GM19240 (cell line): ENCODE measurements around a stretch of chr14.

DNA sequence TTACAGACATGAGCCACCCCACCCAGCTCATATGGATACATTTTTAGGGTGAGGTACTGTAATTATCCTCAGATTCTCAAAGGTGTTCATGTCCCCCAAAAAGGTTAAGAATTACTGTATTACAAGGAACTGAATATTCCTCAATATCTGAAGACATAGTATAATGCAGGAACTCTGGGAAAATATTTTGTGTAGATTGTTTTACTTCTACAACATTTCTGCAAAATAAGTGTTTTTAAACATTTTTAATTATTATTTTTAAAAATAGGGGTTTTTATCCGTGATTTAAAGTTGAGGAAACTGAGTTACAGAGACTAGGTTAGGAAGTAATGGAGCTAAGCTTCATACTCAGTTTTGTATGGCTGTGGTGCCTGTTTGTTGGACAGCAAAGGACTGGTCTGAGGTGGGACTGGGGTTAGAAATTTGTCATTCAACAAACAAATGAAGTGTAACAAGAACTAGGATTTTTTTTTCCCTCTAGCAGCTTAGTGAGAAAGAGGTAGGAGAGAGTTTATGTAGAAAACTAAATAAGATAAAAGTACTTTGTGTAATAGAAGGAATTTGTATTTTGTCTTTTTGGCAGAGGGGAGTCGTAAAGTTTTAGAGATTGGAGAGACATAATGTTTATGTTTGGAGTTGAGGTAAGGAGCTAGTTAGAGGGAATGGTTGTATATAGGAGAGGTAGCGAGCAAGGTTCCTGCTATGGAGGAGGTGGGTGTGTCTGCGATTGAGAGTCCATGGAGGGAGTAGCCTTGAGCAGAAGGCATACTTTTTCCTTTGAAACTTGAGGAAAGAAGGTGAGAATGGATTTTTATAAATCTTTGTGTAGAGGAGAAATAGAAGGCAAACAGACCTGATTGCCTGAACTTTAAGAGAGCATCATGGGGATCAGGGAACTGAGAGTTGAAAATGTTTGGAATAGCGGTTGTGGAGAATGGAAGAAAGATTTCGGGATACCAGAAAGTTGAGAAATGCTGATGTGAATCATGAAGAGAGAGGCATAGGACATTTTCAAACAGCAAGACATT lies 9.1 kb downstream of the SNAPC1 start:
- RRBS = no CpG with 5 or more reads among the region's 6 CpGs

DNA sequence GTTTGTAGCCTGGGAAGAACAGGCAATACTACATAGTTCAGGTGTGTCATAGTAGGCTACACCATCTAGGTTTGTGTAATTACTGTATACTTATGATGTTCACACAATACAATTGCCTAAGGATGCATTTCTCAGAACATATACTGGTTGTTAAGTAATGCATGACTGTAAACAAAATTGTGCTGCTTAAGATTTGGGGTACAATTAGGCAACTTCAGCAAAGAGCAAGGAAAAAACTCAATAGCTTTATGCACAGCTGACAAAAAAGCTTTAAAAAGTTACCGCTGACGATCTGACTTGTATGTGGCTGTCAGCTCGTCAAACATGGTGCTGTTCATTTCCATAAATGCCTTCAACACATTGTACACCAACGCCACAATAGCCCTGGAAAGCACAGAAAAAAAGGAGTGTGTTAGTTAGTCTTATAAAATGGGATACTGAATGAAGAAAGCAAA lies 63.1 kb upstream of the GPHB5 start:
- RRBS = no CpG with 5 or more reads among the region's 4 CpGs

DNA sequence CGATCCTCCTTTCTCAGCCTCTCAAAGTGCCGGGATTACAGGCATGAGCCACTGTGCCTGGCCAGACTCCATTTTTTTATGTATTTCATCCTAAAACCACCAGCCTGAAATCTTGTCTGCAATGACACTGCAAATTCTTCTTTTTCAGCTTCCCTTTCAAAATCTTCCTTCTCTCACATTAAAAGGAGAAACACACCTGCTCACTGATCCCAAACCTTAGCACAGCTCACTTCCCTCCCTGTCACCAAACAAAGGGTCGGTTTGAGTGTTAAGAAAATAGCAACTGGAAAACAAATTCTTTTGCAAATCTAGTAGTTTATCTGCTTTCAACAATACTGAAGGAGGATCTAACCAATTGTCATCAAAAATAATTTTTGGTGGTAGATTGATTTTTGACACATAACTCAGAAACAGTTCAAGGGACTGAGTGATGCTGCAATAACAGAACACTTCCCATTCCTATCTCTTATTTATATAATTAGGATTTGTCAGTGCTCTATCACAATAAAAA lies 62.4 kb downstream of the PPP2R5E start:
- RRBS = no CpG with 5 or more reads among the region's 3 CpGs

- RRBS = no CpG with 5 or more reads among the region's 2 CpGs
Measured at GRCh38 chr14:63486626-63487328, 56.4 kb downstream of the PPP2R5E start.

GRCh38 chr14:63531230-63531702 lies 11.9 kb downstream of the PPP2R5E start:
- RRBS = no CpG with 5 or more reads among the region's 10 CpGs

- RRBS = under 1% methylated on average over 13 of the region's 41 CpGs
Measured at GRCh38 chr14:63853688-63854438, 1.1 kb downstream of the SYNE2 start.

- RRBS = no CpG with 5 or more reads among the region's 11 CpGs
Measured at GRCh38 chr14:63936613-63937498, 84.1 kb downstream of the SYNE2 start.

- RRBS = no CpG with 5 or more reads among the region's 7 CpGs
Measured at GRCh38 chr14:64002516-64003220, 149.9 kb downstream of the SYNE2 start.

DNA sequence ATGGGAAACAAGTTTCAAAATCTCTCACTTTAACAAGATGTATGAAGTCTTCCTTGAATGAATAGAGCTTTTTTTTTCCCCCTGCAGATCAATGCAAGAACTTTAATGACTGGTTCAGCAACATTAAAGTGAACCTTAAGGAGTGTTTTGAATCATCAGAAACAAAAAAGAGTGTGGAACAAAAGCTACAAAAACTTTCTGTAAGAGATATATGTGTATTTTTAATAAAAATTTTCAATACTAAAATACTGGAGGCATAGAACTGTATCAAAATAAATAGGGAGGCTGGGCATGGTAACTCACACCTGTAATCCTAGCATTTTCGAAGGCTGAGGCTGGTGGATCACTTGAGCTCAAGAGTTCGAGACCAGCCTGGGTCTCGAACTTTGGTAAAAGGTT lies 169.9 kb downstream of the SYNE2 start:
- RRBS = no CpG with 5 or more reads among the region's 3 CpGs

DNA sequence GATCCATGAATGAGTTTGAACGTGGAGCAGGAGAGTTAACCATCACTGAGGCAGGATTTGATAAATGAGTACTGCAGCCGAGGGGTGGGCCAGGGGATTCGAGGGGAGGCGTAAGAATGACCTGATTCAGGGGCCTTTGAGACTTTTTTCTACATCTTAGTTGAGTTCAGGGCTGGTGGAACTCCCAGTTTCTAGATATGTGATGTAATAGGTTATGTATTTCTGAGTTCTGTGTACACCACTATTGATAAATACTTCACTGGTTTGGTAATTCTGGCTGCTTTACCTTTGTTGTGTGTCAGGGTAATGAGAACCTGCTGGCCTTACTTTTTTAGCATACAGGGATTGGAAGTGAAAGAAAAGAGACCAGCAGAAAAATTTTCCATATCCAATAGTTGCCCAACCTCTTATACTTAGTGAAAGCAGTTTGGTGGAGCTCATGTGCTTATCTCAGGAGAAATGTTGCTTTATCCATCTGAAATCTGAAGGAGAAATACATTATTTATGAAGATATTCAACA lies 217.1 kb downstream of the SYNE2 start:
- RRBS = no CpG with 5 or more reads among the region's 4 CpGs

- RRBS = 2% methylated on average over 3 of the region's 26 CpGs
Measured at GRCh38 chr14:64338862-64339243, 44.7 kb upstream of the ESR2 start.

- RRBS = no CpG with 5 or more reads among the region's 9 CpGs
Measured at GRCh38 chr14:64425718-64426373, 37.7 kb downstream of the MTHFD1 start.

- RRBS = no CpG with 5 or more reads among the region's 3 CpGs
Measured at GRCh38 chr14:64516370-64516798, 11.8 kb downstream of the ZBTB1 start.

- RRBS = no CpG with 5 or more reads among the region's 50 CpGs
Measured at GRCh38 chr14:64541435-64541936, 945 bp downstream of the HSPA2 start.

GRCh38 chr14:64562474-64562969 lies 12.8 kb downstream of the PPP1R36 start:
- RRBS = no CpG with 5 or more reads among the region's 3 CpGs

DNA sequence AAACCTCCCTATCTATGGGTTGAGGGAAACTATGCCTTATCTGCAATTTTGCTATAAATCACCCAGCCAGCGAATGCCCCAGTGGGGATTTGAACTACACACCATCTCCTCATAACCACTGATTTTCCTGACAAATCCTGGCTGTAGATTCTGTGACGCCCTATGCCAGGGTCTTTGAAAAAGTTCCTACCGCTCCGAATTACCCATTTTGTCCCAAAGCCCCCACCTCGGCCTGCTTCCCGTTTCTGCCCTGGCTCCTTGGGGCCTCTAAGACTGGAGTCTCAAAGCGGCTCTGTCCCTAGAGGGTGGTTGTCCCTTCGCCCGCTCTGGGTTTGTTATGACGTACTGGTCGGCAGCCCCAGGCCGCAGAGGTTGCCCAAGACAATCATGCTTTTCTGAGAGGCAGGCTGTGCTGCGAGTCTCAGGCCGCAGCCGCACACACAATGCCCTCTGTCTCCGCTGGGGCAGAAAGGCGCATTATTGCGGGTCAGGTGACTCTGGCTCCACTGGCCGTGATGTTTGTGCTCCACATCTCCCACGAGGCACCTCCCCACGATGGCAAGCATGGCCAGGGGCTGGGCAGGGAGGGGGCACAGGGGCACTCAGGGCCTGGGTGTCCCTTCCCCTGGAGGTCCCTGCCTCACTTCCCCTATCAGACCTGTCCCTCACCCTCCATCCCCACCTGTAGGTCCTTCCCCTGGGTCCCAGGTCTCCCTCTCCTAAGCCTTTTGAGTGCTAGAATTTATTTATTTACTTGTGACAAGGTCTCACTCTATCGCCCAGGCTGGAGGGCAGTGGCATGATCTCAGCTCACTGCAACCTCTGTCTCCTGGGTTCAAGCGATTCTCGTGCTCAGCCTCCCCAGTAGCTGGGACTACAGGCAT lies 21.0 kb upstream of the PLEKHG3 start:
- RRBS = no CpG with 5 or more reads among the region's 24 CpGs

DNA sequence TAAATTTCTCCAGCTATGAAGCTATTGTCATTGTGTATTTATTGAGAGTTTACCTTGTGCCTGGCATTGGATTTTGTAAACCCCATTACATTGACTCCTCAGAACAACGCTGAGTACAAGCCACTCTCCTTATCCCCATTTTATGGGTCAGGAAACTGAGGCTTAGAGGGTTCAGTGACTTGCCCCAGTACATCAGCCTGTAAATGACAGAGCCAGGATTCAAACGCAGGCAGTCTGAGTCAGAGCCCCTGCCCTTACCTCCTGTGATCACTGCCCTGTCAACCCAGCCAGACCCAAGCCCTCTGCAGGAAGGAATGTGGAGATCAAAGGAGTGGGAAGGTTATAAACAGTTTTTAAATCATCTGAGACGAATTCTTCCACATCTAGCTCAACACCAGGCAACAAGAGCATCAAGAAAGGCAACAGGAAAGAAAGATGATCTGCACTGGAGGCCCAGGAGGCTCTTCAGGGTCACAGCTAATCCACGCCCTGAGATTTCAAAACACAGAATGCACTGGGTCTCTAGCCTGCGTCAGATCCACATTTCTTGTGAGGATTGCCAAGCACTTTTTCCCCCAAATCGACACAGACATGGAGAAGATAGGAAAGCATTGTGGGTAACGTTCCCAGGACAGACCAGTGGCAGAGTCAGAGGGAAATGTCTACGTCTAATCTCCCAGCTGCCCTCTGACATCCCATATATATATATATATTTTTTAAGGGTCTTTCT lies 38.5 kb downstream of the SPTB start:
- RRBS = no CpG with 5 or more reads among the region's 8 CpGs

GRCh38 chr14:64841829-64842471 lies 37.8 kb downstream of the SPTB start:
- RRBS = no CpG with 5 or more reads among the region's 13 CpGs

DNA sequence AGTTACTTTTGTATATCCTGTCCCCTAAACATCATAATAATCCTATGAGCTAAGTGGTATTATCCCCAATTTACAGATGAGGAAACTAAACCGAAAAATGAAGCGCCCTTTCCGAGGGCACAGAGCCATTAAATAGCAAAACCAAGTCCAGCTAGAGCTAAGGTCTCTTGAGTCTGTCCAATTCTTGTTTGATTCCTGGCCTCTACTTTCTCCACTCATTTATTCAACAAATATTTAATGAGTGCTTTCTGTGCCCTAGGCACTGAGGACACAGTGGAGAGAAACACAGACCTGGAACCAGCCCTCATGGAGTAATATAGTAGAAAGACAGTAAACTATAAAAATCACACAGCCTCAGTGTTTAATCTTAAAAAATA lies 593 bp downstream of the GPX2 start:
- RRBS = no CpG with 5 or more reads among the region's 3 CpGs